Spleen (tissue), 7 donors: ENCODE measurements around a stretch of chr18.

- PRO-cap, 4 experiments, result no peak in any of the 4 experiments
- RAMPAGE, long total RNA, 4 experiments, result no peak in any of the 4 experiments
These were observed 365 bp downstream of the CIDEA start for GRCh38 chr18:12254521-12254930.

- PRO-cap, 4 experiments, result peak in 4 of 4 experiments; most common plus-strand start chr18:12279388 (in 4); most common minus-strand start chr18:12279296 (in 2)
- RAMPAGE, long total RNA, 4 experiments, result no peak in any of the 4 experiments
These were observed 24.9 kb downstream of the CIDEA start for GRCh38 chr18:12278721-12279702.

DNA sequence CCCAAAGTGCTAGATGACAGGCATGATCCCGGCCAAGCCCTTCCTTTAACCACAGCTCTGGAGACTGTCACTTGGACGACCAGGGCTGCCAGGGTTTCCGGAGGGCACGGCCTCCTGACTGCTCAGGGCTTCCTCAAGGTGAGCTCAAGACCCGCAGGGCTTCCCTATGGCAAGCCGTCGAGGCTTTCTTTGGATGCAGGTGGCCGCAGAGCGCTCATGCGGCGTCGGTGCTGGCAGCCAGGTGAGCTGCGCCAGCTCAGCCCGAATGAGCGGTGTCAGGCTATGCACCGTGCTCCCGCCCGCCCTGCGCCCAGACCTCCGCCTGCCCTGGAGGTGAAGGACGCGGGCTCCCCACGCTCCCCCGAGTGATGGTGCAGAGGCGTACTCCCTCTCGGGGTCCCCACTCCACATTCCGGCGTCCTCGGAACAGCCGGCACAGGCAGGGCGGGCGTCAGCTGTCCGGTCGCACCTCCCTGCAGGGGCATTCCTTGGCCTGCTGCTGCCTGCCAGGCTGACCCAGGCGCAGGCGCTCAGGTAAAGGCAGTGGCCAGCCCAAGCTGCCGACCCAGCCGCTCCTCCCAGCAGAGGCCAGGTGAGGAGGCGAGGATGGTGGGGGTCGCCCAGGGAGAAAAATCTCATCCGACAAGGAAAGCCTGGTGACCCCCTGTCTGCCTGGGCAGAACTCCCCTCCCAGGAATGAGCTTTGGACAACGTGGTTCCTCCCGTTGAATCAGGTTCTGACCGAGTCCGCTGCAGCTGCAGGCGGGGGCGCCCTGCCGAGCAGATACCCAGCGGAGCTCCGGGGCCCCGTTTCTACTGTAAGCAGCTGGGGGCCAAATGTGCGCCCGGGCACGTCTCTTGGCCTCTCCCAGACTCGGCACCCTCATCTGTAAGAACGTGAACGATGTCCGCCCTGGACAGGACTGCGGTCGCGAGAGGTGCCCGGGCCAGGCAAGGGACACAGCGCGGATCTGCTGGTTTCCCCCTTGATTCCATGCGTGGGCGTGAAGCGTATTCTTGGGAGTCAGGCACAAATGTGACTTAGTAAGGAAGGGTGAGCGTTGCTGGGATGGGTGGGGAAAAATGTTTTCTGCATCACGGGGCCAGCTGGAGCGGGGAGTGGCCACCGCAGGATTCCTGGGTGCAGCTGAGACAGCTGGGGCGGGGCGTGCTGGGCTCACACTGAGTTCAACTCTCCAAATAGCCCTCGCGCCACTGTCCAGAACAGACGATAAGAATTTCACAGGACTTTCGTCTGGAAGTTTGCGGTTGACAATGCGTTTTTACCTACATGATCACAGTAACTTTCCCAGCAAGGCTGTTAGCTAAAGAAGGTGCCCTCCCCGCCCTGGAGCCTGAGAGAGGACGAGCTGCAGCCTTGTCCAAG lies 20.4 kb upstream of the TUBB6 start:
- PRO-cap, 4 experiments, result peak in 3 of 4 experiments; most common plus-strand start position 1,199 of the sequence (in 1); most common minus-strand start position 973 of the sequence (in 1)
- RAMPAGE, long total RNA, 4 experiments, result no peak in any of the 4 experiments

GRCh38 chr18:12315379-12316555 lies 7.7 kb downstream of the TUBB6 start:
- PRO-cap, 4 experiments, result no peak in any of the 4 experiments
- RAMPAGE, long total RNA, 4 experiments, result no peak in any of the 4 experiments

DNA sequence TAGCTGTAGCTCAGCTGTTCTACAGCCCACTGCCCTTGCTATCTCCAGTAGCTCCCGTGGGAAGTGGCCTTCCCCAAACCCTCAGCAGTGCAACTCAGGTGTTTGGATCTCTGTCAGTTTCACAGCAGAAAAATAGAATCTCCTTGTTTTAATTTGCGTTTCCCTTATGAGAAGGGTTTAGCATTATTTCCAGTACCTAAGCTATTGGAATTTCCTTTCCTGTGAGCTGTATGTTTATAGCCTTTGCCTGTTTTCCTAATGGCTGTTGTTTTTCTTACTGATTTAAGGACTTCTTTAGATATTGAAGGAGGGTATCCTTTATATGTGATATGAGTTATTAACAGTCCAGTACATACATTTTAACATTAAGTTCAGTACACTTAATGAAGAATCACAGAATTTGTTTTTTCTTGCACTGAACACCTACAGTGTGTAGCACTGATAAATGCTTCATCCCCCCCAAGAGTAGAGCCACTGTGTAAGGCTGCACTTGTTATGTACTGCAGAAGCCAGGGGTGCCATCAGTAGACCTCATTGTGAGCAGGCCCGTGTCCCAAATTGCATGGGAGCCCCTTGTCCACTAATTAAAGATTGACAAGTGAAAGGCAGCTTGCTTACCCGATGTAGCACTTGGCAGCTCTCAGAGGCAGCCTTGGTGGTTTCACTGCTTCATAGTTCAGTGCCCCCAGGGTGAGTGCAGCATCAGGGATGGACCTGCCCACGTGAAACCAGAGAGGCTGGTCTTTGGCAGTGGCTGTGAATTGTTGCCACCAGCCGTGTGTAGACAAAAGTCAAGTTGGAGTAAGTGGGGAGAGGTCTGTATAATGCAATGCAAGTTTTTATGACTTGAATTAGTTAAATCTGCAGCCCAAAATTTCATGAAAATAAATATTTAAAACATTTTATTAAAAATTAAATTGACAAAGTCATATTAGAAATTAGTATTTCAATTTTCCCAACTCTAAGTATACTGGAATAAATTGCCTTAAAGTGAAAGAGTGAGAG lies 13.1 kb downstream of the TUBB6 start:
- PRO-cap, 4 experiments, result no peak in any of the 4 experiments
- RAMPAGE, long total RNA, 4 experiments, result no peak in any of the 4 experiments

DNA sequence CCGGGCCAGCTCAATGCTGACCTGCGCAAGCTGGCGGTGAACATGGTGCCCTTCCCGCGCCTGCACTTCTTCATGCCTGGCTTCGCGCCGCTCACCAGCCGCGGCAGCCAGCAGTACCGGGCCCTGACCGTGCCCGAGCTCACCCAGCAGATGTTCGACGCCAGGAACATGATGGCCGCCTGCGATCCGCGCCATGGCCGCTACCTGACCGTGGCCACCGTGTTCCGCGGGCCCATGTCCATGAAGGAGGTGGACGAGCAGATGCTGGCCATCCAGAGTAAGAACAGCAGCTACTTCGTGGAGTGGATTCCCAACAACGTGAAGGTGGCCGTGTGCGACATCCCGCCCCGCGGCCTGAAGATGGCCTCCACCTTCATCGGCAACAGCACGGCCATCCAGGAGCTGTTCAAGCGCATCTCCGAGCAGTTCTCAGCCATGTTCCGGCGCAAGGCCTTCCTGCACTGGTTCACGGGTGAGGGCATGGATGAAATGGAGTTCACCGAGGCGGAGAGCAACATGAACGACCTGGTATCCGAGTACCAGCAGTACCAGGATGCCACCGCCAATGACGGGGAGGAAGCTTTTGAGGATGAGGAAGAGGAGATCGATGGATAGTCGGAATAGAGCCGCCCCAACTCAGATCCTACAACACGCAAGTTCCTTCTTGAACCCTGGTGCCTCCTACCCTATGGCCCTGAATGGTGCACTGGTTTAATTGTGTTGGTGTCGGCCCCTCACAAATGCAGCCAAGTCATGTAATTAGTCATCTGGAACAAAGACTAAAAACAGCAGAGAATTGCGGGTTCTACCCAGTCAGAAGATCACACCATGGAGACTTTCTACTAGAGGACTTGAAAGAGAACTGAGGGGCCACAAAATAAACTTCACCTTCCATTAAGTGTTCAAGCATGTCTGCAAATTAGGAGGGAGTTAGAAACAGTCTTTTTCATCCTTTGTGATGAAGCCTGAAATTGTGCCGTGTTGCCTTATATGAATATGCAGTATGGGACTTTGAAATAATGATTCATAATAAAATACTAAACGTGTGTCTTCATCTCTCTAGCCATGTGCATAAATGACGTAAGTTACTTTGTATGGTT lies 17.8 kb downstream of the TUBB6 start:
- PRO-cap, 4 experiments, result no peak in any of the 4 experiments
- RAMPAGE, long total RNA, 4 experiments, result no peak in any of the 4 experiments

GRCh38 chr18:12470562-12471309 lies 63.0 kb downstream of the PRELID3A start:
- PRO-cap, 4 experiments, result no peak in any of the 4 experiments
- RAMPAGE, long total RNA, 4 experiments, result no peak in any of the 4 experiments

DNA sequence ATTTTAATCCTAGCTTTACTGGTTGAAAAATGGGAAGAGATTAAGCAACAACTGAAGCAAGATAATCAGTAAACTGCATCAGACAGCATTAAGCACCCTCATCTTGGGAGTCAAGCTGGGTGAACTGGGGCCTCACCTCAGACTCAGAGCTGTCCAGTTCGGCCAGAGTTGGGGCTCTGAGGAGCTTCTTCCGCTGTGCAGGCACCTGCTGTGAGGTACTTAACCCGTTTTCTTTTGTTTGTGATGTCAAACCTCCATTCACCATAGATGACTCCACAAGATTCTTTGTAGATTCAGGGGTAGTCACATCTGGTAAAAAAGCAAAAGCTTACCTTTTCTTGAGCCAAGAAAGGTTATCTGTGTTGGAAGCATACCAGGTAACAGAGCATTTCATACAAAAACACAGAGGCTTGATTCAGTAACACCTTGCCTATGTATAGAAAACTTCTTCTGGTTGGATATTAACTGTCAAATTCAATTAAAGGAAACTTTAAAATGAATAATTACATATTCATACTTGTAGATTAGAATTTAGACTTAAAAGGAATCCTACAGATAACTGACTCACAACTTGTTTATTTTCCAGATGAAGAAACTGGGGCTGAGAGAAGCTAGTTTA lies 71.9 kb downstream of the PRELID3A start:
- PRO-cap, 4 experiments, result no peak in any of the 4 experiments
- RAMPAGE, long total RNA, 4 experiments, result no peak in any of the 4 experiments

GRCh38 chr18:12652909-12653380 lies 5.0 kb downstream of the SPIRE1 start:
- PRO-cap, 4 experiments, result no peak in any of the 4 experiments
- RAMPAGE, long total RNA, 4 experiments, result no peak in any of the 4 experiments

- PRO-cap, 4 experiments, result no peak in any of the 4 experiments
- RAMPAGE, long total RNA, 4 experiments, result no peak in any of the 4 experiments
These were observed 925 bp downstream of the PSMG2 start for GRCh38 chr18:12703648-12704285.

GRCh38 chr18:12896991-12897336 lies 12.9 kb upstream of the PTPN2 start:
- PRO-cap, 4 experiments, result peak in 1 of 4 experiments; most common minus-strand start chr18:12897149 (in 1)
- RAMPAGE, long total RNA, 4 experiments, result no peak in any of the 4 experiments

DNA sequence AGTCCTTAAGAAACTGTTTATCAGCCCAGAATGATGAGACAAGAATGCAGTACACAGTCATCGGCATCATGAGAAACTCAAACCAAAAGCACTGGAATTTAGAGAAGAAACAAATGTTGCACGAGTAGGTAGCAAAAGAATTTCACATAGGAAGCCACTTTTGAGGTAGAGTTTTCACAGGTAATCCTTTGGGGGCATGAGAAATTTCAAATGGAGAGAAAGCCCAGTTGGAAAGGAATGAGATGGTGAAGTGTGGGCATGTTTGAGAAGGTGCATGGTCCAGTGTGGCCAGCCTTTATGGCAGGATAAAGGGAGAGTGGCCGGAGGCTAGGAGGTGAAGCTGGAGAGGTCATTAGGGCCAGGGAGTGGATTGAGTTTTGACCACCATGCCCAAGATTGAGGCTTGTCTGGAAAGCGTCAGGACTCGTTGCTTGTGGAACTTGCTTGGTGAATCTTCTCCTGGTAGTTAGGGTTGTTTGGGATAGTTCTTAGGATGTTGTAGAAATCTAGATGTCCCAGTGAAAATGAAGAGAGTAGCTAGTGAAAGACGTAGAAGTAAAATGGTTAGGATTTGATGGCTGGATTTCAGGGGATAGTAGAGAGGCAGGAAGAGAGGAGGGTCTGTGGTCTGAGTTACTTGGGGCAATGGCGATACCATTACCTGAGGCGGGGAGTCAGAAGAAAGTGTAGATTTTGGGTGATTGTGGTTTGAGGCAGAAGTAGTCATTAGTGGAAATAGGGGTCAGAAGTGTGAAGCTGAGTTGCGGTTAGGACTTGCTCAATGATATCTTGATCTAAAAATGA lies 40.7 kb downstream of the CEP192 start:
- PRO-cap, 4 experiments, result no peak in any of the 4 experiments
- RAMPAGE, long total RNA, 4 experiments, result no peak in any of the 4 experiments

- PRO-cap, 4 experiments, result no peak in any of the 4 experiments
- RAMPAGE, long total RNA, 4 experiments, result no peak in any of the 4 experiments
These were observed 60.9 kb downstream of the CEP192 start for GRCh38 chr18:13051898-13052533.

- PRO-cap, 4 experiments, result no peak in any of the 4 experiments
- RAMPAGE, long total RNA, 4 experiments, result no peak in any of the 4 experiments
These were observed 3.4 kb downstream of the LDLRAD4 start for GRCh38 chr18:13221949-13222415.

- PRO-cap, 4 experiments, result no peak in any of the 4 experiments
- RAMPAGE, long total RNA, 4 experiments, result no peak in any of the 4 experiments
These were observed 118.8 kb downstream of the LDLRAD4 start for GRCh38 chr18:13337344-13337768.

DNA sequence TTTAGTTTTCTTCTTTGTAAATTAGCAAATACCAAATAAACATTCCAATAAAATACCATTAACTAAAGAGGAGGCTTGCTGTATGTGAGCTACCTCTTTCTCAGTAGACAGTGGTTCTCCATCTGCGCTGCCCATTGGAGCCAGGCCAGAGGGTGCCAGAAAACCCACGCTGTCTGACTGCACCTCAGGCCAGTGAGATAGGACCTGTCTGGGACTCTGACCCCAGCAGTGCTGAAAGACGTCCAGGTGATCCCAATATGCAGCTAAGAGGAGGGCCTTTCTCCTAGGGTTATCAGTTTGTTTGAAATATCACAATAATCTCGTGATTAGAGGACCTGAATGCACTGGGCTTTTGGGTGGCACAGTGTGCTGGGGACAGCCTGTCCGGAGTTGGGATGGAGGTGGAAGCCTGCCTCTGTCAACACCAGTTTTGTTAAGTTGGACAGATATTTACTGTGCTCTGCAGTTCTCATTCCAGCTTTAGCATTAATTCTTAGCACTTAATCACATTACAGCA lies 216.3 kb downstream of the LDLRAD4 start:
- PRO-cap, 4 experiments, result no peak in any of the 4 experiments
- RAMPAGE, long total RNA, 4 experiments, result no peak in any of the 4 experiments

DNA sequence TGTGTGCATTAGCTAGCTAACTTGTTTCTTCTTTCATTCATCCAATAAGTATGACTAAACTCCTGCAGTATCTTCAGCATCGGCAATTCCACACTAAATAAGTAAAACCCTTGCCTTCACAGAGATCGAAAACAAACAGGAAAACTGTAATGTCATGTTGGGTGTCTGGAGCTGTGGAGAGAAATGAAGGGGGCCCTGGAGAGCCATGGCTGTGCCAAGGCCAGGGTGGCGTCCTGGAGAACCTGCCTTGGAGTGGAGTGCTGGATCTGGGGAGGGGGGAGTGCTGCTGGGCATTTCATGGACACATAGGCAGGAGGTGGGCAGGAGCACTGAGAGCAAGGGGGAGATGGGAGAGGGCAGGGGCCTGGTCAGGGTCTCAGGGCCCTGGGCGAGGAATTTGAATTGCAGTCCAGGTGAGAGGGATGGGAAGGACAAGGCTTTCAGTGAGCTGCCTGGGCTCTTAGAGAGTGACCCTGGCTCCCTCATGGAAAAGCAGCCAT lies 238.7 kb downstream of the FAM210A start:
- PRO-cap, 4 experiments, result no peak in any of the 4 experiments
- RAMPAGE, long total RNA, 4 experiments, result no peak in any of the 4 experiments

DNA sequence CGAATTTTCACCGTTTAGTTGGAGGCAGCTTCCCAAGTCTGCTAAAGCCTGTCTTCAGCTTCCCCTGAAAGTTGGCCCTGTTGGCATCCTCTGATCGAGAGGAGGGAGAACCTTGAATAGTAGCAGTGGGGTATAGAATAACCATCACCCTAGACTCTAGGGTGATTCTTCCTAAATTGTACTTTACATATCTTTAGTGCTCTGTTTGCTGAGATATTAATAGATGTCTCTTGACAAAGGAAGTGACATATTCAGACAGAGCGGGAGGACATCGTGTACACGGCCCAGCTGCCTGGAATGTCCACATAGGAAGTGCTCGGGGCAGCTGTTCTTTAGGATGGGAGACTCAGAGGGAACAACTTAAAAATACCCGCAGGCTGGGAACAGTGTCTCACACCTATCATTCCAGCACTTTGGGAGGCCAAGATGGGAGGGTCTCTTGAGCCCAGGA lies 206.1 kb downstream of the FAM210A start:
- PRO-cap, 4 experiments, result no peak in any of the 4 experiments
- RAMPAGE, long total RNA, 4 experiments, result no peak in any of the 4 experiments

- PRO-cap, 4 experiments, result no peak in any of the 4 experiments
- RAMPAGE, long total RNA, 4 experiments, result no peak in any of the 4 experiments
These were observed 195.4 kb downstream of the FAM210A start for GRCh38 chr18:13530851-13531439.

- PRO-cap, 4 experiments, result peak in 1 of 4 experiments; most common plus-strand start chr18:13578625 (in 1); most common minus-strand start chr18:13578541 (in 1)
- RAMPAGE, long total RNA, 4 experiments, result no peak in any of the 4 experiments
These were observed 147.9 kb downstream of the FAM210A start for GRCh38 chr18:13578467-13578819.